Right atrium auricular region (tissue), 2 donors: ENCODE measurements around a stretch of chr21.

- PRO-cap: unidirectional peak, plus-strand start at chr21:43211544
- RAMPAGE, long total RNA, 2 experiments: no peak in any of the 2 experiments
Measured at GRCh38 chr21:43211086-43211844, 42.5 kb downstream of the CRYAA start.

- PRO-cap: no peak
- RAMPAGE, long total RNA, 2 experiments: no peak in any of the 2 experiments
Measured at GRCh38 chr21:43303976-43304175, 123.1 kb downstream of the SIK1 start.

DNA sequence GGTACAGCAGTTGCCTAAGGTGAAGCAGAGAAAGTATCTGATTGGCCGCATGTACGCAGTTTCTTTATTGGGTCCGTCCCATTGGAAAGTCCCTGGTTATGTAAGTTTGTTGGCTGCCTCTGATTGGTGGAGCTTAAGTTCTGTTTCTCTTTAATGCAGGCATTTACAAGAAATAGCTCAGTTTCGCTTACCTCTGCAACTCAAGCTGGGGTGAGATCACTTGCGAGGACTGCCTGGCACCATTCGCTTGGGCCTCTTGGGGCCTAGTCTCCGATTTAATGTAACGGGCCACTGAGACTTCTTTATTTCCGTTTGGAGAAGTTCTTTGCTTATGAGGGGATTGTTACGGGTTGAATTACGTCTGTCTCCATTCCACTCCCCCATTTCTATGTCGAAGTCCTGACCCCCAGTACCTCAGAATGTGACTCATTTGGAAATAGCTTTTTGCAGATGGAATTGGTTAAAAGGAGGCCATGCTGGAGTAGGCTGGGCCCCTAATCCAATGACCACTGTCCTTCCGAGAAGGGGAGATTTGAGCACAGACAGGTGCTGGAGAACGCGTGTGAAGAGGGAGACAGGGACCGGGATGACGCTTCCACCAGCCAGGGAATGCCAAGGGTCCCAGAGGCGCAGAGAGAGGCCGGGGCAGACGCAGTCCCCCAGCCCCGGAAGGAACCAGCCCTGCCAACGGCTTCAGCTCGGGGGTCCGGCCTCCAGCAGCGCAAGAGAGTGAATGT is 73.9 kb downstream of the SIK1 start:
- PRO-cap: no peak
- RAMPAGE, long total RNA, 2 experiments: no peak in any of the 2 experiments

DNA sequence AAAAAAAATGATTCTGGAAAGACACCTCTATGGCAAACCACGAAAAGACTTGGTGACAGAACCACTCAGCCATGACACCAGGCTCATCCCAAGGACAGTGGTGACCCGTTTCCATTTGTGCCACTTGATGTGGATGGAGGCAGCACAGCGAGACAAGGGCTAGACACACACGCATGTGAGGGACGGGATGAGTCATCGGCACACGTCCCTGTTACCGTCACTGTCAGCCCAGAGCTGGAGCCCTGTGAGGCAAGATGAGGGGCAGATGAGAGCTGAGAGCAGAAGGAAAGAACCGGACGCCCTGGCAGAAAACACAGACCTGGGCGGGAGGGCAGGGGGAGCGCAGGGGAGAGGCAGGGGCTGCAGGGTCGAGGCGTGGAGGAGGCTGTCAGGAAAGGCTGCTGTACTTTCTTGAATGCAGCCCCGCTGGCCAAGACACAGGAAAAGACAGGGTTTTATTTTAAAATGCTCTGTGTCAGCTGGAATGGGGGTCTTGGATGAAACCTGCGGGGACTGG is 57.8 kb downstream of the SIK1 start:
- PRO-cap: unidirectional peak, plus-strand start at position 220 of the sequence; unidirectional peak, plus-strand start at position 264 of the sequence
- RAMPAGE, long total RNA, 2 experiments: no peak in any of the 2 experiments

GRCh38 chr21:43439309-43439653 is 12.3 kb upstream of the SIK1 start:
- PRO-cap: no peak
- RAMPAGE, long total RNA, 2 experiments: no peak in any of the 2 experiments

GRCh38 chr21:43572988-43573225 is 7.9 kb downstream of the H2BC12L start:
- PRO-cap: no peak
- RAMPAGE, long total RNA, 2 experiments: no peak in any of the 2 experiments

GRCh38 chr21:43585746-43586536 is 21.0 kb downstream of the H2BC12L start:
- PRO-cap: bidirectional peak, plus-strand start at chr21:43586322, minus-strand start at chr21:43586002
- RAMPAGE, long total RNA, 2 experiments: no peak in any of the 2 experiments

- PRO-cap: unidirectional peak, plus-strand start at chr21:43609949
- RAMPAGE, long total RNA, 2 experiments: no peak in any of the 2 experiments
Measured at GRCh38 chr21:43609586-43610416, 44.8 kb downstream of the H2BC12L start.

GRCh38 chr21:43615903-43616139 is 43.5 kb downstream of the HSF2BP start:
- PRO-cap: unidirectional peak, minus-strand start at chr21:43616053
- RAMPAGE, long total RNA, 2 experiments: no peak in any of the 2 experiments

DNA sequence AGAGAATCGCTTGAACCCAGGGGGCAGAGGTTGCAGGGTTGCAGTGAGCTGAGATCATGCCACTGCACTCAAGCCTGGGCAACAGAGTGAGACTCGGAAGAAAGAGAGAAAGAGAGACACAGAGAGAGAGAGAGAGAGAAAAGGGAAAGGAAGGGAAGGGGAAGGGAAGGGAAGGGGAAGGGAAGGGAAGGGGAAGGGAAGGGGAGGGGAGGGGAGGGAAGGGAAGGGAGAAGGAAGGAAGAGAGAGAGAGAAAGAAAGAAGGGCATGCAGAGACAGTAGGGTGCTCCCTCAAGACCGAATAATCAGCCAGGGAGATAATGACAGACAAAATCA is 6.3 kb downstream of the HSF2BP start:
- PRO-cap: no peak
- RAMPAGE, long total RNA, 2 experiments: no peak in any of the 2 experiments

DNA sequence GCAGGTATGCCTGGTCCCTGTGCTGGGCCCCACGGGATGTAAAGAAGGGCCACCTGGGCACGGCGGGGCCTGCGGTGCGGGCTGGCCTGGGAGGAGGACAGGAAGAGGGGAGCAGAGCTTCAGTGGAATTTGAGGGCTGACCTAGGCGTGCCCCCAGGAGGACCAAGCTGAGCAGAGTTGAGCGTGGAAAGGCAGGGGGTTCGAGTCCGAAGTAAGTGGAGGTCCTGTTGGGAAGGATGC is 1.3 kb downstream of the PDXK start:
- PRO-cap: no peak
- RAMPAGE, long total RNA, 2 experiments: no peak in any of the 2 experiments

DNA sequence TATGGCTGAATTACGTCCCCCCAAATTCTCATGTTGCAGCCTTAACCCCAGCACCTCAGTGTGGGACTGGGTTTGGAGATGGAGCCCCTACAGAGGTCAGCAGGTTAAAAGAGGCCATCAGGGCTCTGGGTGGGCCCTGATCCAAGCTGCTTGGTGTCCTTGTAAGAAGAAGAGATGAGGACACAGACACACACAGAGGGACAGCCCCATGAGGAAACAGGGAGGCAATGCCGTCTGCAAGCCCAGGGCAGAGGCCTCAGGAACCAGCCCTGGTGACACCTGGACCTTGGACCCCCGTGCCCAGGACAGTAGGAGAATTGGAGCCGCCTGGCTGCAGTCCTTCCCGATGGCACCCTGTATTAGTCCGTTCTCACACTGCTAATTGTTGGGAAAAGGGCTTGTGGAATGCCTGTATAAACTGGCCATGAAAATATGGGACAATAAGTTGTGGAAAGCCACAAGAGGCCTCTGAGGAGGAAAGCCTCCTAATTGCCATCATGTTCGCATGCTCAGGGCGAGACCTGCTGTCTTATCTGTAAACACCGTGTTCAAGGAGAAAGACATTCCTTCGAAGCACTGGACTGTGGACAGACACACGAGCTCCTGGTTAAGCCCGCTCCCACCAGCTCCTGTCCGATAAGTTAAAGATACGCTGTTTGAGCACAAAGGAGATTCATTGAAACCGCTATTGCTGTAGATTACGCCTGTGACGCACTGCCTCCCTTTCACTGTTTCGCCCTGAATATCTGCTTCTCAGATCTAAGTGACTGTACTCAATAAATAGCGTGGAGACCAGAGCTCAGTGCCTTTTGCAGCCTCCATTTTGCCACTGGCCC is 19.4 kb downstream of the PDXK start:
- PRO-cap: no peak
- RAMPAGE, long total RNA, 2 experiments: no peak in any of the 2 experiments

DNA sequence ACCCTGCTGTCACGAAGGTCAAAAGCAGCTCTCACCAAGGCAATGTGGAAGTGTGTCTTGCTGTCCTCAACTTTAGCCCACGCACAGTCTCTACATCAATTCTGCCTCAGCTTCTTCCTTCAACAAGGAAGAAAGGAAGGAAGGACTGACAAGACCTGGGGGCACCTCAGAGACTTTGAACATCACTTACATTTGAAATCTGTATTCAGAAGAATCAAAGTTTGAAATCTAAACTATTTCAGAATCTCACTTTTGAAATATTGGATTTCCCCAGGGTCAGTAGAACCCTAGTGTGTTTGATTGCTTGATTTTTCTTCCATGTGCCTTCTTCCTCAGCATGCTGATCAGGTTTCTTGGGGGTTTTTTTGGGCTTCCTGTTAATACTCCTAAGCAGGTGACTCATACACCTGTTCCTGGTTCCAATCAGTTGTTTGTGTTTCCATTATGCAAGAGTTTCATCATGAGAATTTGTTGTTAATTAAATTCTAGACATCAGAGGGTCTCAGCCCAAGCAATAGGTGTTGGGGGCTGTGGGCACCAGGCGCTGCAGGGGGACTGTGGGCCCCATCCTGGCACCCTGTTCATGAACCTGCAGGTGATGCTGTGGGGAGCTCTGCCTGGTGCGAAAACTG is 6.6 kb upstream of the CSTB start:
- PRO-cap: no peak
- RAMPAGE, long total RNA, 2 experiments: no peak in any of the 2 experiments

DNA sequence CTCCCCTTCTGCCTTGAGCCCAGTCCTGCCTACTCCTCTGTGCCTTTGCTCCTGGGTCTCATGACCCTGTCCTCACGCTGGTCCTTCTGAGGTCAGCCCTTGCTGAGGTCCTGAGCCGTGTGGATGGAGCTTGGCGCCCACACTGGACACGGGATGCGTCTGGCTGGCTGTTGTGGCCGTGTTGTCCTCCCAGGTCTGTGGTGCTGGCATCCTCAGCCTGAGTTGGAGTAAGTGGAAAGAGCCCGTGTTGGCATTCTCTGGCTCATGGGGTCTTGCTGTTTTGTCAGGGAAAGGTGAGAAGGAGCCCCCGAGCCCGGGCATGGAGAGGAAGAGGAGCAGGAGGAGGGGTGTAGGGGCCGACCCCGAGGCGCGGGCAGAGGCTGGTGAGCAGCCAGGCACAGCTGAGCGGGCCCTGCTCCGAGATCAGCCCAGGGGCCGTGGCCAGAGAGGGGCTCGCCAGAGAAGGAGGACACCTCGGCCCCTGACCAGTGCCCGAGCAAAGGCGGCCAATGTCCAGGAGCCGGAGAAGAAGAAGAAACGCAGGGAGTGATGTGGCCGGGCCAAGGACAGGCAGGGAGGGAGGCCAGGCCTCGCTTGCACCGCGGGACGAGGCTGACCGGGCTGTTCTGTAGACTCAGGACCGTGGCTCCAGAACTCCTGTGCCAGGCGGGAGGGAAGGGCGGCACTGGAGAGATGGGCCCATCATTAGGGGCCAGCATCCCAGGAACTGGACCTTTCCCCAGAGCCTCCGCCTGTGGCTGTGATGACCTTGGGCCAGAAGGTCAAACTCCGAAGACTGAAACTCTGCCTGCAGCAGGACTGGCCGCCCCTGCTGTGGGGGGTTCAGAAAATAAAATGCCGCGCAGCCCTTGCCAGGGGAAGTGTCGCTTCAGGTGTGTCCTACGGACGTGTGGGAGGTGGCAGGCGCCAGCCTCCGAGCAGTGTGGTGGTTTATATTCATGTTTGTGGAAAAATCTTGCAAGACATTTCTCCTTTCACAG is 14.1 kb downstream of the RRP1 start:
- PRO-cap: no peak
- RAMPAGE, long total RNA, 2 experiments: no peak in any of the 2 experiments

DNA sequence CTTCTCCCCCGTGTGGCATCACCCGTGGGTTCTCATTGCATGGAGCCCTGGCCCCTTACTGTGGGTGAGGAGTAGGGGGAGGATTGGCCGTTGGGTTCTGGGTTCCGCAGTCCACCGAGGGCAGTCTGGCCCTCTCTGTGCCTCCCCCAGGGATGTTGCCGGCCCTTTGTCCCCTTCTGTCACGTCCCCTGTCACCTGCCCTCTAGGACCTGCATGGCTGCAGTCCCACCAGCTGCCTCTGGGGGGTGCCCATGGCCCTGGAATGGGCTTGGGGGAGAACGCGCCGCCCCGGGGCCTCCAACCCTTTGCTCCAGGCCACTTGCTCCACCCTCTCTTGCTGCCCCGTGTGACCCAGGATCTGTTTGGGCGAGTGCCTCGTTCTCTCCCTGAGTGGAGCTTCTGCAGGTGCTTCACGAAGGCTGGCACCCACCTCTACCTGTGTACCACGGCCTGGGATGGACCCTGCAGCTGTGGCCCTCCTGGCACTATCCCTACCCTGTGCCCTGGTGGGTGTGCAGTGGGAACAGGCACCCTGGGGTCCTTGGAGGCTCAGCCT is 21.4 kb downstream of the RRP1 start:
- PRO-cap: no peak
- RAMPAGE, long total RNA, 2 experiments: no peak in any of the 2 experiments

- PRO-cap: no peak
- RAMPAGE, long total RNA, 2 experiments: no peak in any of the 2 experiments
Measured at GRCh38 chr21:43889949-43890368, 24.9 kb downstream of the AGPAT3 start.

DNA sequence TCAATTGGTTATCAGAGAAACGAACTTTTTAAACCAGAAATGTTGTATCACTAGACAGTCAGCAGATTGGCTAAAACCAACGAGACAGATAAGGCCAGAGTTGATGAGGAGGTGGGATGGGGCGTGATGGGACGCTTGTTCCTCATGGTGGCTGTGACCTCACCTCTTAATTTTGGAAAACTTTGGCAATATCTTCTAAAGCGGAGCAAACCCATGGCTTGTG is 41.3 kb downstream of the AGPAT3 start:
- PRO-cap: no peak
- RAMPAGE, long total RNA, 2 experiments: no peak in any of the 2 experiments

GRCh38 chr21:43911642-43912443 is 46.8 kb downstream of the AGPAT3 start:
- PRO-cap: unidirectional peak, plus-strand start at chr21:43912211
- RAMPAGE, long total RNA, 2 experiments: no peak in any of the 2 experiments

- PRO-cap: no peak
- RAMPAGE, long total RNA, 2 experiments: no peak in any of the 2 experiments
Measured at GRCh38 chr21:43916185-43917058, 51.4 kb downstream of the AGPAT3 start.

DNA sequence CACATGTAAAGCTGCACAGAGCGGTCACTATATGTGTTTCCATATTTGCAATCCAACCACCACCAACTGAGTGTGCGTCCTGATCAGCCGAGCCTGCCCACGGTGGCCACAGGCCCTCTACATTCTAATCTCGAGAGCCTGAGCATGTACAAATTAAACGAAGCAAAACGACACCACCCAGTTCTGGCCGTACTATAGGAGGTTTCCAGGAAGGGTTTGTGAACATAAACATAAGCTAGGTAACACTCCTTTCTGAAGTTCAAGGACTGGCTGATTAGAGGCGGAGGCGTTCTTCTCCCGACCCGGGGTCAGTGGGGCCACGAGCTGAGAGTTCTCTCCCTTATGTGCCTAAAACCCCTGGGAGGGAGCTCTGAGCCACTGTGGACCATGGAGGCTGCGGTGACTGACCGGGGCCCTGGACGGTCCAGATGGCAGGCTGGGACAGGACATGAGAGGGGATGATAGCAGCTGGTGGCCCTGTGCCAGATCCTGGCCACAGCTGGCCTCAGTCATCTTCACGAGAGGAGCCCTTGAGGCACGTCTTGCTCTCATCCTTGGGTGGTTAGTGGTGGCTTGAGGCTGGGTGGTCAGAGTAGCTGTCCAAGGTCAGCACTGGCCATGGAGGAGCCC is 39.1 kb upstream of the TRAPPC10 start:
- PRO-cap: no peak
- RAMPAGE, long total RNA, 2 experiments: no peak in any of the 2 experiments